ENCODE data around the gene SPTSSA.

DNA sequence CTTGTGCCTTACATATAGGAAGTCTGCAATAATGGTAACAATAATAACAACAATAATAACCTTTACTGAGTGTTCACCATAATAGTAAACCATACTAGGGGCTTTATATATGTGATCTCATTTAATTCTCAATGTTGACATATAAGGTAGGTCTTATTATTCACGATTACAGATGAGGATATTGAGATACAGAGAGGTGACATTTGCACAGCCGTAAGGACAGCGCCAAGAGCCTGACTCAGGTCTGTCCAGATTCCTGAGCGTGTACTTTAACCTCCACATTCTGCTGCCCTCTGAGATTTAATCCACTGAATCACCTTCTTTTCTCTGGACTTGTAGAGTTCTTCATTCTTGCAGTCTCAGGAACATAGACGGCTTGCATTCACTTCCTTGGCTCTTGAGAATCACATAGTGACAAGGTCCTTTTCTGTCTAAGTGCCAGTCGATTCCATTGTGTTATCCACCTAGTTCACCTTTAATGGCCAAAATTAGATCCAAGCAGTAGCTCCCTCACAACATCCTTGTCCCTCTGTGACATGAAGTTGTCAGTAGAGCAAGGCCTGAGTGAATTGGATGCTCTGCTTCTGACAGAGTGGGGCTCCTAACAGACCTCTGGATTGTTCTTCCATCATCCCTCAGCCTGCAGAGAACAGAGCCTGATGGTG is 141.0 kb upstream of the ARHGAP5 start:
- PRO-cap, 3 experiments: no peak in any of the 3 experiments
- RAMPAGE, long total RNA: no peak

DNA sequence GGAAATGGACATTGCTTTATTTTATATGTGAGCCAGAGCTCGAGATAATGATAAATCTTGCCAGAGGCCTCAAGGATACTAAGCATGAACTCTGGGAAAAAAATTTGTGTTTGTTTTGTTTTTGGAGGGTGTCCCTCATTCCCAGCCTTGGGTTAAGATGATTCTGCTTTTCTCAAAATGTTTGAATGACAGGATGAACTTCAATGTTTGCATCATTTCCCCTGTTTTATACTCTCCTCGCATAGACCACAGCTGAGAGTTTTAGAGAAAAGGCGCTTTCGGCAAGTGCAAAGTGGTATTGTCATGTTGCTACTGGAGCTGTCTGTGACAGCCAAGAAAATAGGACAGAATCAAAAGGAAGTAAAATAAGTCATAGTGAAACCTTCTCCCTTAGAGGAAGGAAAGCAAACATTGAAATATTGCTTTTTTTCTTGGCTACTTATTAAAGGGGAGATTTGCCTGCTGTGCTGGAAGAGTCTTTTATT is 33.6 kb upstream of the ARHGAP5 start:
- PRO-cap, 3 experiments: no peak in any of the 3 experiments
- RAMPAGE, long total RNA: no peak

GRCh38 chr14:32110284-32111475 is 33.6 kb downstream of the ARHGAP5 start:
- PRO-cap, 3 experiments: no peak in any of the 3 experiments
- RAMPAGE, long total RNA: no peak

DNA sequence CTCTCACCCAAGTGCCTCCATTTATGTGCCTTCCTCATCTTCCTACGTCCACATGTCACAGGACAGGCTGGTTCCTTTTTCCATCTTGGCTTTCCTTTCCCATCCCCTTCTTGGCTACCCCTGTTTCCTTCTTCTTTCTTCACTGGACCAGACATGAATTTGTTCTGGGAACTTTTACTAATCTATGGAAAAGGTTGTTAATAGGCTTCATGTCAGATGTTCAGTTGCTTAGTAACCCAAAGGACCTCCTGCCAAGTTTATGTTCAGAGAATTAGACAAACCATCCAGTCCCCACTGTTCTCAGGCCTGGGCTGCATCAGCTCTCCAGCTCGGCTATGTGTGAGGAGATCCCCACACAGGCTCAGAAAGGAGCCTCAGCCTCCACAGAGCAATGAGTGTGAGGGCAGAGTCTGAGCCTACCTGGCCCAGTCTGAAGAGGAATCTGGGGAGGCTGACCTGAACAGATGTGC is 78.0 kb downstream of the AKAP6 start:
- PRO-cap, 3 experiments: no peak in any of the 3 experiments
- RAMPAGE, long total RNA: no peak

- PRO-cap, 3 experiments: no peak in any of the 3 experiments
- RAMPAGE, long total RNA: no peak
Observed at GRCh38 chr14:32433308-32433931, 104.3 kb downstream of the AKAP6 start.

GRCh38 chr14:32457541-32457822 is 128.4 kb downstream of the AKAP6 start:
- PRO-cap, 3 experiments: no peak in any of the 3 experiments
- RAMPAGE, long total RNA: no peak

DNA sequence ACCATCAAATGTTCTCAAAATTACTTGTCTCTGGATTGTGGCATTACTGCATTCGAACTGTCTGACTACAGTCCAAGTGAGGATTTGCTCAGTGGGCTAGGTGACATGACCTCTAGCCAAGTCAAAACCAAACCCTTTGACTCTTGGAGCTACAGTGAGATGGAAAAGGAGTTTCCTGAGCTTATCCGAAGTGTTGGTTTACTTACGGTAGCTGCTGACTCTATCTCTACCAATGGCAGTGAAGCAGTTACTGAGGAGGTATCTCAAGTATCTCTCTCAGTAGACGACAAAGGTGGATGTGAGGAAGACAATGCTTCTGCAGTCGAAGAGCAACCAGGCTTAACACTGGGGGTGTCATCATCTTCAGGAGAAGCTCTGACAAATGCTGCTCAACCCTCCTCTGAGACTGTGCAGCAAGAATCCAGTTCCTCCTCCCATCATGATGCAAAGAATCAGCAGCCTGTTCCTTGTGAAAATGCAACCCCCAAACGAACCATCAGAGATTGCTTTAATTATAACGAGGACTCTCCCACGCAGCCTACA is 216.2 kb downstream of the AKAP6 start:
- PRO-cap, 3 experiments: no peak in any of the 3 experiments
- RAMPAGE, long total RNA: no peak

- PRO-cap, 3 experiments: no peak in any of the 3 experiments
- RAMPAGE, long total RNA: no peak
Observed at GRCh38 chr14:33704594-33704906, 246.3 kb downstream of the EGLN3 start.

- PRO-cap, 3 experiments: no peak in any of the 3 experiments
- RAMPAGE, long total RNA: no peak
Observed at GRCh38 chr14:33943450-33944001, 7.3 kb downstream of the EGLN3 start.

- PRO-cap, 3 experiments: no peak in any of the 3 experiments
- RAMPAGE, long total RNA: no peak
Observed at GRCh38 chr14:33949199-33949935, 1.5 kb downstream of the EGLN3 start.

DNA sequence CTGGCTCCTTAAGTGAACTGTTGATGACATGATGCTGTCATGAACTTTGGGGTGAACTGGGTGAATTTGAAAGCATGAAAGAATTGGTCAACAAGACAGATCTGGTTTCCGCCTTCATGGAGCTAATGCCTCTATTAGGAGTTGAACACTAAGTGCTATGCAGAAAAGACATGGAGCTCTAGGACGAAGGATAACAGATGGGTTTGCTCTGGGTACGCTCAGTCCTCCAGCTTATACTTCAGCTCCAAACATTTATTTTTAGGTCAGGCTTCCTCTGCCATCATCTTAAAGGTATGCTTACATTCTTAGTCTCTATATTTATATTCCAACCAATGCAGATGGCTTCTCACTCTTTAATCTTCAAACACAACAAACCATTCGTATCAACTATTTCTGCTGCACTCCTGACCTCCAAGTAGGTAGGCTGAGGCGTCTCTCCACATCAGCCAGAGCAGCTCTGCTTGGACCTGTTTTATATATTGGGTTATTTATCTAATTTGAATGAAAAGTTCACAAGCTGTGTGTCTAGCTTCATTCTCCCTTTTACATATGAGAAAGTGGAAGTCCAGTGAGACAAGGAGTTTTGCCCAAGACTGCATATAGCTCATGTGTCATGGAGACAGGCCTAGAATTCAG is 226.3 kb downstream of the SPTSSA start:
- PRO-cap, 3 experiments: no peak in any of the 3 experiments
- RAMPAGE, long total RNA: no peak

DNA sequence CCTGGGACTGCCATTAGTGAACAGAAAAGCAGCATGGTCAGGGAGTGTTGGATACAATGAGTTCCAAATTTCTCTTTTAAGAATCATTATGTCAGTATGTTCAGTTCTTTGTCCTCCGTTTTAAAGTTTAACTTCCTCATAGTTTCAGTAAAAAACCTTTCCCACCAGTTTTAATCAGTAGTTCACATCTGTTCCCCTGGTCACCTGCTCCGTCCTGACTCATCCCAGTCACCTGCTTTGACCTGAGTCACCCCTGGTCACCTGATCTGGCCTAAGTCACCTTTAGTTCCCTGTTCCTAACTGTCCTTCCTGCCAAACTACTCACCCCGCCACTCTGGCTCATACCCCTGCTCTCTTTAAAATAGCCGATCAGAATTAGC is 36.6 kb downstream of the SPTSSA start:
- PRO-cap, 3 experiments: no peak in any of the 3 experiments
- RAMPAGE, long total RNA: no peak

DNA sequence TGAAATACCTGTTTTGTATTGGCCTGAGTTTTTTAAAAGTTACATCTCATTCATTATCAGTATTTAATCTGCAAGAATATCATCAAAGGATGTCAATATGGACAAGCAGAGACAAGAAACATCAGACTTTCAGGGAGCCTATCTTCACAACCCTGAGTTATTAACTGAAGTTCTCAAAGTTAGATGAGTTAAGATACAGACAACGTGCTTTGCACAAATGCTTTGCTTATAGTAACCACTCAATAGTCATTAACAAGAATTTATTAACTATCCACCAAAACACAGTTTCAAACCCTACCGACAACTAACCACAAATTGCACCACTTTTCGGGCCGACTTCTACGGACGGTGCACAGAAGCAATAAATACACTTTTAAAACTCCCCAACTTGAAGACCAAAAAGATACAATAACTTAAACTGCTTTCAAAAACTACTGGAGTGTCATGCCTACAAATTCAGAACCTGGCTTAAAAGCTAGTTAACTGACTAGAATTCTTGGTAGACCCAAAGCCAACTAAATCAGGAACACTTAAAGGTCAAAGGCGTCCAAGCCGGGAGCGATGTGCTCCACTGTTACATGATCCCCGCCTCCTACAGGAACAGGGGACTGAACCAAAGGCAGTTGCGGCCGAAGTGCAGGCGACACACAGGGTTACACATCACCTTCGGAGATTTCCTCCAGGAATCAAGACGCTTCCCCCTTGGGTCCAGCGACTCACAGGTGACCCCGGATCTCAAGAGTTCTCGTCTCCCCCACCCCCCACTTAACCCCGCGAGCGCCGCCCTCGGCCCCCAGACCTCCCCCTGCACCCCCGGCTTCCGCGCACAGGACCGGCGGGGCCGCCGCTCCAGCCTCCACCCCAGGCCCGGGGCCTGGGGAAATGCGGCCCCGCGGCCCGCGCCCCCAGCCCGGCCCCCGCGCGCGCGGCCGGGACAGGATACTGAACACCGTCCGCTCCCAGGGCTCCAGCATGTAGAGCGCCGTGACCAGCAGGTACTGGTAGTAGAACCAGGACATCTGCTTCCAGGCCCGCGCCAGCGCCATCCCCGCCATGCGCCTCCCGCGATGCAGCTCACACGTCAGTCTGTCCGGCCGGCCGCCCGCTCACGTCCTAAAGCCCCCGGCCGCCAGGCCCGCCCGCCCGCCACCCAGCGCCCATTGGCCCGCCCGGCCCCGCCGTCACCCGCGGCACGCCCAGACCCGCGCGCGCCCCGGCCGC is at the start of gene SPTSSA:
SPTSSA (minus strand) TSS at position 1,088 of the 1,221 bp plus-strand sequence.
- PRO-cap, 3 experiments: peak in 3 of 3 experiments; most common minus-strand start position 1,088 of the sequence (in 3)
- RAMPAGE, long total RNA: start-site peak on the minus strand centred at position 1,090 of the sequence, 14 bp wide, 97 and 278 reads in 2 replicates

GRCh38 chr14:34538696-34538990 is 858 bp downstream of the EAPP start:
- PRO-cap, 3 experiments: no peak in any of the 3 experiments
- RAMPAGE, long total RNA: no peak

DNA sequence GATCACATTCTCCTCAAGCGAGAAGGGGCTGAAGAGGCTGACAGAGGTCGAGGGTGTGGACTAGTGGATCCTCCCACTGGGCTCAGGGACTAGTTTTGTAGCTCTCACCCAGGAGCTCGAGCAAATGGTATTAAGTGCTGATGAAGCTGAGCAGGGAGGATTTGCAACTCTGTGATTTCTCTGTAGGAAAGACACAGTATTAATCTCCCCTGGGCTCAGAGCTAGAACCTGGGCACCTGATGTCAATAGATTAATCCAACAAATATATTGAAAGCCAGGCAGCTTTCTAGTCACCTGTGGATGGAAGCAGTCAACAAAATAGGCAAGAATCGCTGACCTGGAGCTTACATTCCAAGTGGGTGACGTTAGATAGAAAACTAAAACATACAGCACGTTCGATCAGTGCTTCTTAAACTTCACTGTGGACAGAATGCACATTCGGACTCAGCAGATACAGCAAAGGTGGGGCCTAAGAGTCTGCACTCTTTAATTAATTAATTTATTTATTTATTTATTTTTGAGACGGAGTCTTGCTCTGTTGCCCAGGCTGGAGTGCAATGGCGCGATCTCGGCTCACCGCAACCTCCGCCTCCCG is 15.3 kb upstream of the EAPP start:
- PRO-cap, 3 experiments: no peak in any of the 3 experiments
- RAMPAGE, long total RNA: no peak

- PRO-cap, 3 experiments: no peak in any of the 3 experiments
- RAMPAGE, long total RNA: no peak
Observed at GRCh38 chr14:34597382-34597774, 32.6 kb downstream of the SNX6 start.

GRCh38 chr14:34619490-34620548 is 10.1 kb downstream of the SNX6 start:
- PRO-cap, 3 experiments: no peak in any of the 3 experiments
- RAMPAGE, long total RNA: no peak

DNA sequence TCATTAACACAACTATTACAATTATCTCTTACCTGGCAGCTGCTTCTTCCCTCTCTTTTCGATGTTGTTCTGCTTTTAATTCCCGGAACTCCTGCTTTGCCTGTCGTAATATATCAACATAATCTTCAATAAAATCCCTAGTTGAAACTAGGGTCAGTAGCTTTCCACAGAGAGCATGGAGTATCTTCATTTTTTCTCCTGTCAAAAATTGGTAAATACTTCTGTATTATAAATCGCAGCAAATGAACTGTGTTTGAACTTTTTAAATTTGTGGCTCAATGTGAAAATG is 69.3 kb upstream of the CFL2 start:
- PRO-cap, 3 experiments: no peak in any of the 3 experiments
- RAMPAGE, long total RNA: no peak

- PRO-cap, 3 experiments: no peak in any of the 3 experiments
- RAMPAGE, long total RNA: no peak
Observed at GRCh38 chr14:34931111-34931715, 51.6 kb upstream of the SRP54 start.

GRCh38 chr14:34999395-34999804 is 16.6 kb downstream of the SRP54 start:
- PRO-cap, 3 experiments: no peak in any of the 3 experiments
- RAMPAGE, long total RNA: no peak